ENCODE data around the gene JPH4.

GRCh38 chr14:23399132-23399592, 8.9 kb downstream of the MYH6 start:
- PRO-cap: no peak

- PRO-cap: no peak
These were observed 2.0 kb upstream of the MYH6 start for GRCh38 chr14:23409892-23410748.

- PRO-cap: no peak
These were observed 12.8 kb upstream of the MYH6 start for GRCh38 chr14:23420720-23421493.

- PRO-cap: no peak
These were observed 7.1 kb downstream of the MYH7 start for GRCh38 chr14:23428197-23428828.

- PRO-cap: no peak
These were observed at the start of gene JPH4 for GRCh38 chr14:23577812-23579262. Gene JPH4, minus strand, starts transcription at chr14:23578790.

DNA sequence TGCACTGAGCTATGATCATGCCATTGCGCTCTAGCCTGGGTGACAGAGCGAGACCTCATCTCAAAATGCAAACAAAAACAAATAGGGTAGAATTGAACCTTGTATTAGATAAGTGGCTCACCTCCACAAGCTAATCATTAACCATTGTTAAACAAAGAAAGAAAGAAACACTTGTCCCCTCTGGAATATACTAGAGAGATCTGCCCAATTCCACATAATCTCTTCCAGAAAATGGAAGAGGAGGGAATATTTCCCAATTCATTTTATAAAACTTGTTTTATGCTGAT, 22.7 kb upstream of the DHRS2 start:
- PRO-cap: no peak

- PRO-cap: no peak
These were observed 4.3 kb upstream of the DHRS2 start for GRCh38 chr14:23631683-23632503.

DNA sequence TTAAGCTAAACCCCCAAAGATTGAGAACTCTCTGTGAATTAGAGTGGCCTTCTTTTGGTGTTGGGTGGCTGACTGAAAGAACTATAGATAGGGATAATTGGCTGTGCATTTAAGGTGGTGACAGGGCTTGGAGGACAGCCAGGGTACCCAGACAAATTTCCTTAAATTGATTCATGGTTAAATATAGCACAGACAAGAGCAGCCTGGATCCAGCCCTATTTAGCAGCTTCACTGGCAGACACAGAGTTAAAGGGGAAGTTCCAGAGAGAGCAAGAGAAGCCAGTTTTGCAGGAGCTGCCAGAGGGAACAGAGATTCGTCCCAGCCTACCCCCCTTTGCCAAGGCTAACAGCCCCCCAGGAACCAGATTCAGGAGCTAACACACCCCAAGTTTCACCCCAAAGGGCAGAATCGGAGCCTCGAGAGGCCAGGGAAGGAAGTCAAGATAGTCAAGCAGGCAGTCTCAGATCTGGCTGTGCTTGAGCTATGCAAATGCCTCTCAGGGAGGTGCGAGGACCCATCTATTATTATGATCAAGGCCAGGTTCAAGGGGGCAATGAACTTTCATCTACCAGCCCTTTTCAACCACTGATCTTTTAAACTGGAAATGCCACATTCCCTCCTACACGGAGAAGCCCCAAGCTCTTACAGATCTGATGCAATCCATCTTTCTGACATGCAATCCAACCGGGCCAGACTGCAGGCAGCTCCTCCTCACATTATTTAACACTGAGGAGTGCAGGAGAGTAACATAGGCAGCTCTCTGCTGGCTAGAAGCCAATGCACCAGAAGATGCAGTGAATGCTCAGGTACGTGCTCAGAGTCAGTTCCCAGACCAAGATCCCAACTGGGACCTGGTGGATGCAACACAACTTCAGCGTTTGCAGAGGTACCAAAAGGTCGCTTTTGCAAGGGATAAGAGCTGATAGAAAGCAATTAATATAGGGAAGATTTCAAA, 58.2 kb downstream of the DHRS2 start:
- PRO-cap: no peak

- PRO-cap: no peak
These were observed 16.2 kb downstream of the DHRS4 start for GRCh38 chr14:23969621-23970291.

DNA sequence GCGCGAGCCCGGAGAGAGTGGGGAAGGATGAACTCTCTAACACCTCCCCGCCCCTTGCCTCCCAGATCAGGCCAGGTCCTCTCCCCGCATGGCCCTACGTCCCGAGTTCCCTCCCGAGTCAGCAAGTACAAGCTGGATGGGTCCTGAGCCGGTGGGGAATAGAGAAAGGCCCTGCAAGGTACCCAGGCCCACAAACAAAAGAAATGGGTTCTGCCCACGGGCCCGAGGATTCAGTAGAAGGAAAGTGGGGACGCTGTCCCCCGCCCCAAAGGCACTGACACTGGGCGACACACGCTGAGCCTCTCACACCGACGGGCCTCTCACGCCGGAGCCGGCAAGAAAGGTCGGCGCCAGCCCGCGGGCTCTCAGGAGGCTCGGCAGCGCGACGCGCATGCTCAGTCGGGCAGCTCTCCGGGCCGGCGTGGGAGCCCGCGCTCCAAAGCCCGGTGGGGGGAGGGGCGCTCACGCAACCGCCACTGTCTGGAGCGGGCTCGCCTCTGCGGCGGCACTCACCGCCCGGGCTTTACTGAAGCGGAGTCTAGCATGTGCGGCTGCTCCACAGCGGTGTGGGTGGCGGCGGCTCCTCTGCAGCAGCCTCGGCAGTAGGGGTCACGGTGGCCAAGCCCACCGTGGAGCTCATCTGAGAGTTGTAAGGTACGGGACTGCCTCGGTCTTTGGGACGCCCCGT, 18.0 kb downstream of the DHRS4L2 start:
- PRO-cap: no peak

- PRO-cap: no peak
These were observed 18.6 kb downstream of the DHRS4L2 start for GRCh38 chr14:24007300-24007743.

DNA sequence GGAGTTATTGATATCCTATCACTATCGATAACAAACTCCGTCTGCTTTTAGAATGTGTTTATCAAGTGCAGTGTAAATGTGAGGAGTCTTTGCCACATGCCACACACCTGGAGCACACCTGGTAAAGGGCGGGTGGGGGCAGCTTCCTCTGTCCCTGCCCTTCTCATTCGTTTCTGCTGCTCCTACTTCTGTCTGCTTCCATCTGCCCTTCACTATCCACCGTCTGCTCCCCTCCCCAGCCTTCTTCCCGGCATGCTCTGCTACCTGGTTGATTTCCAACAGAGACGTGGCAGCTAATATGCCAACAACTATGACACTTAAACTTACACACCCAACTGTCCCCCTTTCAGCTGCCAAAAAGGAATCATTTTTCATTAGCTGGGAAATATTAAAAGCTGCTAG, 9.1 kb upstream of the CARMIL3 start:
- PRO-cap: no peak

- PRO-cap: no peak
These were observed 3.4 kb downstream of the CPNE6 start for GRCh38 chr14:24074501-24075336.

DNA sequence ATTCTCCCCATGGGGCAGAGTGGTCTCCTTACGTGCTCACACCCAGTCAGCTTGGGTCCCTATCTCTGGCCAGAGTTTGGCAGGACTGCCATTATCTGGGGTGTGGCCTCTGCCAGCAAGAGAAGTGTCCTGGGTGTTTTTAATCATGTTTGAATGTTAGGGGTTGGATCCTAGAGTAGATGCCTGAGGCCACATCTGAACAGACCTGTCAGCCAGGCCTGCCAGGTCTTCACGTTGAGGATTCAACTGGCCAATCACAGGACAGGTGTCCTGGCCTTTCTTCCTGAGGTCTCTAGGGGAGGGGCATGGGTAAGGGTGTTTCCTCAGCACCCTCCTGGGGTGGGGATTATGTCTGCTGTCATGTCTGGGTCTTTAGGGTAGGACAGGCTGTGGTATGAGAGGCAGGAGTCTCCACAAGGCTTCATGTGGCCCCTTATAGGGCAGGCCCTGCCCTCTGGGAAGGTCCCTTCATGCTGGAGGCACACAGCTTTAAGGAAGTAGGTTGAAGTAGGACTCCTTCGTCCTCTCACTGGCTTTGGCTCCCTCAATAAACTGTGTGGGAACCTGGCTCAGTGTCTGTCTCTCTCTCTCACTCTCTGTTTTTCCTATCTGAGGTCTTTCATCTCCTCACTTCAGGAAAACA, 6.9 kb upstream of the FITM1 start:
- PRO-cap: unidirectional peak, minus-strand start at position 53 of the sequence

DNA sequence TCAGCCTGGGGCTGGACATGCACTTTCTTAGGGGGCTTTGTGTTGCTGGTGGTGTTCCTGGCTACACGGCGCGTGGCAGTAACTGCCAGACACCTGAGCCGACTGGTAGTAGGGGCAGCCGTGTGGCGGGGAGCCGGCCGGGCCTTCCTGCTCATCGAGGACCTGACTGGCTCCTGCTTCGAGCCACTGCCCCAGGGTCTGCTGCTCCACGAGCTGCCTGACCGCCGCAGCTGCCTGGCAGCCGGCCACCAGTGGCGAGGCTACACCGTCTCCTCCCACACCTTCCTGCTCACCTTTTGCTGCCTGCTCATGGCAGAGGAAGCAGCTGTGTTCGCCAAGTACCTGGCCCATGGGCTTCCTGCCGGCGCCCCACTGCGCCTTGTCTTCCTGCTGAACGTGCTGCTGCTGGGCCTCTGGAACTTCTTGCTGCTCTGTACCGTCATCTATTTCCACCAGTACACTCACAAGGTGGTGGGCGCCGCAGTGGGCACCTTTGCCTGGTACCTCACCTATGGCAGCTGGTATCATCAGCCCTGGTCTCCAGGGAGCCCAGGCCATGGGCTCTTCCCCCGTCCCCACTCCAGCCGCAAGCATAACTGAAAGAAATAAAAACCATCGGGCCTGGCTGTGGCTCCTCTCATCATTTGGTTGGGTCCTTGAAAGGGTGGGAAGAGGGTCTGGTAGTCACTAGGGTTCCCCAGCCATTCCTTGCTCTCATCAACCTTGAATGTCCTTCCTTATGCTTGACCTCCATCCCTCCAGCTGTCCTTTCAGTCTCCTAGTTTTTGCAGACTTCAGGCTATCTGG, 2.0 kb downstream of the FITM1 start:
- PRO-cap: no peak

GRCh38 chr14:24138729-24139264, 2.6 kb downstream of the EMC9 start:
- PRO-cap: no peak

DNA sequence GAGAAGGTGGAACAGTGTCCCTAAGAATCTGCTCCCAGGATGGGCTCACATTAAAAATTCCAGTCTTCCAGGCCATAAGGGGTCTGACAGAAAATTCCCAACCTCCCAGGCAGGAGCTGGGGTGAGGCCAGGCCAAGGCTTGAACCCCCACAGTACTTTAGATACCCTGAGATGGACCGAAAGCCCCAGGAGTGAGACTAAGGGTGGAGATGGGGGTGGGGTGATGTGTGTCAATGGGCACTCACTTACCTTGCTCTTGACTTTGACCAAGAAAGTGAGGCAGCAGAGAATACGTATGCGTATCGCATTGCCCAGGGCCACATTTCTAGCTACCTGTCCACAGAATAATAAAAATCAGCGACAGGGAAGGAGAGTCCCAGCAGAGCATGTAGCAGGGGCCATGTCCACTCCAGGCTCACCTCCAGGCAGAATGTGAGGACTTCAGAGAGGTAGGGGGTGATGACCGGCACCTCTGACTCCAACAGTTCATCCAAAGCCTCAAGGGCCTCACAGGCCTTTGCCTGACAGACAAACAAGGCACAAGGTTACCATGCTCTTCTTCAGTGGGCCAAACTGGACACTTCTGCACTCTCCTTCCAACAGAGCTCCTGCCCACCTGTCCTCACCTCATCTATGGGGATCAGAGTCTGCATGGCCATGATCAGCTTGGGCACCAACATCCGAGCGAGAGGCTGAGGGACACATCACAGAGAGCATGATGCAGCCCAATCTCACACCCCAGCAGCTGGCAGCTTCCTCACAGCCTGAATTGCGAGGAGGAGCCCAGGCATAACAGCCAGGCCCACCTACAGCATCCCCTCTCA, 1.9 kb downstream of the IPO4 start:
- PRO-cap: no peak

- PRO-cap: no peak
These were observed 918 bp upstream of the IPO4 start for GRCh38 chr14:24189531-24189936.

GRCh38 chr14:24196423-24196674, 1.1 kb upstream of the TM9SF1 start:
- PRO-cap: unidirectional peak, minus-strand start at chr14:24196540

- PRO-cap: no peak
These were observed 1.6 kb downstream of the TSSK4 start for GRCh38 chr14:24206923-24207727.

Data from colonic mucosa (tissue), 1 donor.